Tongue (tissue), 2 donors: Measurements from ENCODE around the genes CST9 and CST1.

GRCh38 chr20:23315190-23315389 is 35.5 kb upstream of the NXT1 start:
- RAMPAGE, long total RNA = no peak

DNA sequence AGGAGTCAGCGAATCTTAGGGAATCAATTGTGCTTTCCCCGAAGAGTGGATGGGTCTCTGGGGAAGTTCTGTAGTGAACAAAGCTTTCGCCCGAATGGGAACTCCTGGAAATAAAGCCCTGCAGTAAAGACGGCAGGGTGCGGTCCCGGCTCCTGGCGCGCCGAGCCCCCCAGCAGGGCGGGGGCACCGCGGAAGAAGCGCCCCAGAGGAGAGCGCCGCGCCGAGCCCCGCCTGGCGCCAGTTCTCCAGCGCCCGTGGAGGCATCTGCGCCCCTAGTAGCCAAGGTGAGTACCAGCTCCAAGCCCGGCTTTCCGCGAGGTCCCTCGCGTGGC is 637 bp upstream of the GZF1 start:
- RAMPAGE, long total RNA = no peak

DNA sequence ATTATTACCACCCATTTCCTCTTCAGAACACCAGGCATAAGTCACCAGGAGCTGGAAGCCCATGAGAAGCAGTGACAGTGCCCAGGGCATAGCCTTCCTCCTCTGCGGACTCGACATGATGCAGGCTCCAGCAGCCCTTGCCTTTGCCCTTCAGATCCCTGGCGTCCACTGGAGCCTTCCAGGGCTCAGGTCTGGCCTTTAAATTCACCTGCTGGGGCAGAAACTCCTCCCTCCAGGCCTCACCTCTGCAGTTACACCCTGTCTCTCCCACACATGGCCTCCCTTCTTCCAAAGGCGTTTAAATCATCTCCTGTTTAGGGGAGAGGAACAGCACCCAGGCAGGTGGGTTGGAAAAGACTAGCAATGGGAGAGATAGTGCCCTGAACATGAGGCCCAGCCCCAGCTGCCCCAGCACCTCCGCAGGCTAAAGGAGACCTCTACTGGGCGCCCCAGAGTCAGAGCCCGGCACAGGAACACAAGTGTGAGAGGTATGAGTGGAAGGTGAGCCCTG is at the start of gene CST9:
TSS of gene CST9 (minus strand) at position 170 of the 511 bp plus-strand sequence.
- RAMPAGE, long total RNA = no peak

DNA sequence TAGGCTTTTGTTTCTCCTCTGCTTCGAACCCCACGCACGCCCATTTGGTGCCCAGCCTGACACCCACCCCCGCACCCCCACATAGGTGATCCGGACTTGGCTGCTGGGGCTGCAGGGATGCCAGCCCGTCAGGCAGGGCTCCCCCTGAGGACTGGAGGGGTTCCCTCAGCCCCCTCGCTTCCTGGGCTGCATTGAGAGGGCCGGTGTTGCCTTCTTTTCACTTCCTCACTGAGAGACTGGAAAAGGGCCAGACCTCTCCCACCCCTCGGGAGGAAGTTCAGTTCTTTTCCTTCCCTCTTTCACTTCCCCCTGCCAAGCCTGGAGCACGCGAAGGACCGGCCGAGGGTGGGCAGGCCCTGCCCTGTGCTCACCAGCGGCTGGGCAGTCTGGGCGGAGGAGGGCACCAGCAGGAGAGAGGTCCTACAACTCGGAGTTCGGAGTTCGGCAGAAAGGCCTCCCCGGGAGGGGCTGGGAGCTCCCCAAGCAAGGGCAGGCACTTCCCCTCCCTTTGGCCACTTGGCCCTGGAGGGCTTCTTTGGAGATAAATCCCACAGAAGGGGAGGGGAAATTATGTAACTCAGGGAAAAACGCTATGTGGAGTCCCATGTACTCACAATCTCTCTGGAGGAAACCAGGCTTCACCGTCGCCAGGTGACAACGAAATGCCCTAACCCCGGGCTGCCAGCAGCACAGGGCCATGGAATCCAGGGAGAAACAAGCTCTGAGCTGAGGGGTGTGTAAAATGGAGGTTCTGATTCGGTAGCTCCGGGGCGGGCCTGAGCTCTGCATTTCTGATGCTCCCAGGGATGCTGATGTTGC is 18.2 kb upstream of the CST3 start:
- RAMPAGE, long total RNA = no peak

GRCh38 chr20:23750873-23751072 is at the start of gene CST1:
CST1 (minus strand) TSS chr20:23750935.
- RAMPAGE, long total RNA = no peak

DNA sequence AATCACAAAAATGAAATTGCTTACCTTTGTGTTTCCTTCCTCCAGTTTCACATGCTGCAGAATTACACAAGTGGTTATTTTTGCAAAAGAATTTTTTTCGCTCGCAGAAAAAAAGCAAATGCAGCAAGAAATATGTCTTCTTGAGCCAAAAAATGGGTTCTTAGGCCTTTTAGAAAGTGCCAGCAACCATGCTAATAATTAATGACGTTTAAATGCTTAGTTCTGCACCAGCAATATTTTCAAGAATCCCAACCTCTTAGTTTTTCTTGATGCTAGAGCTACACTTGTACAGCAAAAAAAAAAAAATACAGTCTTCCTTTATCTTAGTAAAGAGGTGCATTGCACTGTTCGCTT is 6.7 kb upstream of the SYNDIG1 start:
- RAMPAGE, long total RNA = no peak

- RAMPAGE, long total RNA = no peak
These were observed 628 bp downstream of the SYNDIG1 start for GRCh38 chr20:24469987-24470526.

- RAMPAGE, long total RNA = no peak
These were observed 32.7 kb downstream of the SYNDIG1 start for GRCh38 chr20:24502082-24502666.

DNA sequence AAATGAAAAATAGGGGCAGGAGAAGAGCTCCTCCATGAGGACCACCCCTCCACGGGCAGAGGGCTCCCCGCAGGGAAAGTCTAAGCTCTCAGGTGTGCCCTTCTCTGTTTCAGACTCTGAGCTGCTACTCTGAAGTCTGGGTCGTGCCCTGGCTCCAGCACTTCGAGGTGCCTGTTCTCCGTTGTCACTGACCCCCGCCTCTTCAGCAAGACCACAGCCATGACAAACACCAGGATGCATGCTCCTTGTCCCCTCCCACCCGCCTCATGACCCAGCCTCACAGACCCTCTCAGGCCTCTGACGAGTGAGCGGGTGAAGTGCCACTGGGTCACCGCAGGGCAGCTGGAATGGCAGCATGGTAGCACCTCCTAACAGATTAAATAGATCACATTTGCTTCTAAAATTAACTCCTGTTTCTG is 10.5 kb downstream of the CST7 start:
- RAMPAGE, long total RNA = no peak

DNA sequence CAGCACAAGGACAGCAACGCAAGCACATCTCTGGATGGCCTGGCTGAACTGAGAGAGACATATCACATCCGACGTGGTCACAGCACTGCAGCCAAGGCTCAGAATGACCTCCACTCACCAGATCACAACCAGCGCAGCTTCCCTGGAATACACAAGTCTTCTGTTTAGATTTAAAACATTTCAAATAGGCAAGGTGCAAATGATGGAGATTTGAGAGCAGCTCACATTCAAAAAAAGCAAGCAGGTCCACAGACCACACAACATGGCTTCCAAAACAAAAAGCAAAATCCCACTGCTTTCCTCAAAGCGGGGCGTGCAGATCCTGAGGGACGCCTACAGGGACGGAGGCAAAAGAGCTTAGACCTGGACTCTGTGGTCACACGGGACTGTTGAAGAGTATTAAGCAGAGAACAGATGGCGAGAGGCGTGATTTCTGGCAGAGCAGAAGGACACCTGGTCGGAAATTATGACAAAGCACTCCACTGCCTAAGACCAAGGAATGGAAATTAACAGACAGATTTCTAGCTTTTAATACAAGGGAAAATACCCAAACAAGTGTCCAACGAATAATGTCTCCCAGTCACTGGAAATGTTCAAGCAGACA is 15.3 kb downstream of the CST7 start:
- RAMPAGE, long total RNA = no peak

- RAMPAGE, long total RNA = no peak
These were observed 16.1 kb downstream of the CST7 start for GRCh38 chr20:24965009-24965781.

- RAMPAGE, long total RNA = no peak
These were observed 21.2 kb upstream of the APMAP start for GRCh38 chr20:25013813-25014096.

DNA sequence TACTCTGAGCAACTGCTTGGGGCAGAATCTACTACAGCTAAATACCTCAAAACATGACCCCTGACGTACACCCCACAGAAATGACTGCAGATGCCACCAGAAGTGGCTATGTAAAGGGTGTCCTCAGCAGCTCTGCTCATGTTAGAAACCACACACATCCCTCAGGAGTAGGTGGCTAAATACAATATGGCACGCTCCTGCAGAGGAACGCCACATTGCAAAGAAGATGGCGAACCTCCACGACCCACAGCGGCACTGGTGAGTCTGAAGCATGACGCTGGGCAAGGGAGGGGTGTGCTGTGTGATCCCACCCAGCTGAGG is 23.3 kb upstream of the APMAP start:
- RAMPAGE, long total RNA = no peak

GRCh38 chr20:25019596-25020235 is 27.2 kb upstream of the APMAP start:
- RAMPAGE, long total RNA = no peak

- RAMPAGE, long total RNA = no peak
These were observed 25.4 kb downstream of the ACSS1 start for GRCh38 chr20:25032050-25033419.

- RAMPAGE, long total RNA = no peak
These were observed 2.1 kb upstream of the ACSS1 start for GRCh38 chr20:25060078-25060326.

- RAMPAGE, long total RNA = no peak
These were observed 7.1 kb upstream of the ACSS1 start for GRCh38 chr20:25065009-25065526.

DNA sequence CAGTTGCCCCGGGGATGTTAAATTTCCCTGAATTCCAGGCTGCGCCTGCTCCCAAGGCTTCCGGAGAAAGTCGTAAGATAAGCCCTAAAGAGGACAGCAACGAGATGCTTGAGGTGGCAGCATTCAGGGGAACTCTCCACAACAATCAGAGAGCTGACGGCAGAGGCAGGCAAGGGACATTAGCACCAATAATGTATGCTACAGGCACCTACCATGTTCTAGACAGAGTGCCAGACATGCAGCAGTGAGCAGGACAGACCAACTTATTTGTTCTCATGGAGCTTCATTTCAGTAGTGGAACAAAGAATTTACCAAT is 3.5 kb upstream of the ENTPD6 start:
- RAMPAGE, long total RNA = no peak

GRCh38 chr20:25220728-25221351 is 25.3 kb downstream of the ENTPD6 start:
- RAMPAGE, long total RNA = no peak

- RAMPAGE, long total RNA = no peak
These were observed 66.2 kb downstream of the ABHD12 start for GRCh38 chr20:25324398-25324867.